WTC11 (cell line): Measurements from ENCODE around the gene TMEM9B.

- PRO-cap, result no peak
Observed at GRCh38 chr11:8768453-8769370, 41.8 kb downstream of the DENND2B start.

DNA sequence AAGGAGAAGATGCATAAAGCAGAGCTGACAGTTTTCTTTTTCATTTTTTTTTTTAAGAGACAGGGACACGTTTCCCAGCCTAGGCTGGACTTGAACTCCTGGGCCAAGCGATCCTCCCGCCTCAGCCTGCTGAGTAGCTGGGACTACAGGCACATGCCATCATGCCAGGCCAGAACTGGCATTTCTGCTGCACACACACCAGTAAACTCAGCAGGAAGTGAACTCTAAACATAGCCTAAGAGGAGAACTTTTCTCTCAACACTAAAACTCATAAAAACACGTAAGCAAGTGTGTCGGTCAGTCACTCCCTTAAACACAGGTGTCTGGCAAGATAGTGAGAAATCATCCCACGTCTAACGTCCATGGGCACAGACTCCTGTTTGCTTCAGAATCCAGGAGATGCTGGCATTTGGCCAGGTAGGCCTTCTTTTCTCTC, 23.2 kb downstream of the DENND2B start:
- PRO-cap, result no peak

DNA sequence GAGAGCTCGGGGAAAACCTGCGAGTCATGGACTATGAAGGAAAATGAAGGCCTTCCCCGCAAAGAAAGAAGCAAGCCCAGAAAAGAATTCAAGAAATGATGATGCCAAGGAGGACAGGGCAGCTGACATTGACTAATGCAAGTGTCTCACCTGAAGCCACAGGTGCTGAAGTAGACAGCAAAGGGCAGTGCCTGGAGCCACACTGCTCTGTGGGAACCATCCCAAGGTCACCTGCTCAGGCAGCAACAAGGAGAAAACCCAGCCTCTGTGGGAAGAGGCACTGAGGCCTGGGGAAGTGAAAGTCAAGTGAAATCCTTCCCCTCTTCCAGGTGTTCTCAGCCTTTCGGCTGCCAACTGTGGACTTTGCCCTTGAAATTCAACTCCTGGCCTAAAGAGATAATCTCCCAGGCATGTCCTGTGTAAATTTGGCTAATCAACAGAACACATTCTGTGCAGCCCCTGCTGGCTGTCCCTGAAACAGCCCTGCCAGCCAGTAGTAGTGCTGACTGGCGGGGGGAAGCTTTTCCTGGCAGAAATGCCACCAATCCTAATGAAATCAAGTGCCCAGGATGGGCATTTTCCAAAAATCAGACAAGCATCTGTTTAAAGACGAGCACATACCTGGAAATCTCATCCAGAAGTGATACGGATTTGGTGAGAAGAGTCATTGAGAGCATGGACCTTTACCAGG, 15.8 kb downstream of the DENND2B start:
- PRO-cap, result no peak

DNA sequence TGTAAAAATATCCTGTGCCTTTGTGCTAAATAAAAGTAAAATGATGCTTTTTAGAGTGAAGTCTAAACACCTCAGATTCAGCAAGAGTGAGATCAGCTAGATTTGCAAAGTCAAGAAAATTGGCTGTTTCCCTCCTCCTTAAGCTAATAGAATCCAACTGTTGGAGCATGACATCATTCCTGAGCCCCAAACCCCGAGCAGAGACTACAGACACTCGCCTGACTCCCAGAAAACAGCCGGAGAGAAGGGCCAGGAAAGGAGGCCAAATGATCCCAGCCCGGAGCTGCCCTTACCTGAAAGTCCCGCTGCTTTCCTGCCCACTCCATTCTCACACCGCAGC, 280 bp downstream of the DENND2B start:
- PRO-cap, result unidirectional peak, plus-strand start at position 230 of the sequence

GRCh38 chr11:8833396-8834074, 23.1 kb upstream of the DENND2B start:
- PRO-cap, result bidirectional peak, plus-strand start at chr11:8833877, minus-strand start at chr11:8833674

- PRO-cap, result no peak
Observed at GRCh38 chr11:8863326-8863588, 47.7 kb upstream of the AKIP1 start.

GRCh38 chr11:8963792-8965181, at the start of gene TMEM9B:
TMEM9B (minus strand) TSS chr11:8964442.
- PRO-cap, result bidirectional peak, plus-strand start at chr11:8964222, minus-strand start at chr11:8964118; bidirectional peak, plus-strand start at chr11:8964507, minus-strand start at chr11:8964442; bidirectional peak, plus-strand start at chr11:8964727, minus-strand start at chr11:8964740; bidirectional peak, plus-strand start at chr11:8965025, minus-strand start at chr11:8964851

- PRO-cap, result no peak
Observed at GRCh38 chr11:9185668-9186276, 79.4 kb downstream of the DENND5A start.

GRCh38 chr11:9264361-9265240, 549 bp downstream of the DENND5A start:
- PRO-cap, result bidirectional peak, plus-strand start at chr11:9264999, minus-strand start at chr11:9265009

DNA sequence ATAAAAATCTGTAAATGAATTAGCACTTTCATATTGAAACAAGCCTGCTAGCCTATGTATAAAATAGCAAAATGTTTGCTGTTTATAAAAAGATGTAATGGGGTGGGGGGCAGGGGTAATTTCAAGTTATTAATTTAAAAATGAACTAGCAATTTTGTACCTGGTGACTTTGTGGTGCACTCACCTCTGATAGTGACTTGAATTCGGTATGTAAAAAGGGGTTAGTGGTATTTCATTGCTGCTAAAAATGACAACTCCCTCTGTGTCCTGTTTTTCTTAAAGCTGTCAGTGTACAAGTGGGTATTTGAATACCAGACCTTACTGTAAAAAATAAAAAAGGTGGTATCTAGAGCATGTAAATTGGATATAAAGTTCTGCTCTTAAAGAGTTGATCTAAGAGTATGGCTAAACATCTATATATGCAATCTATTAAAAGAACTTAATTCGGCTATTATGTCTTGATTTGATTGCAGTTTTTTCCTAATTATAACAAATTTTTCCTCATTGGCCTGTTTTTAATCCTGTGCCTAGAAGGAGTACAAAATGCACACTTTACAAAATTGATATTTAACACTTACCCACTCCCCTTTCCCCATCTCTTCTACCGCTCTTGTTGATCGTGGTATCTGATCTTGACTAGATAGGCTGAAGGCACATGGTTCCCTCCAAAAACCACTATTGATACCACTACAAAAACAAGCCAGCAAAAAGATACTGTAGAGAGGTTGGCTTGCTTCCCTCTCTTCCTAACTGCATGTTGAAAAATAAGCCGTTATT, 14.8 kb upstream of the ZNF143 start:
- PRO-cap, result no peak

DNA sequence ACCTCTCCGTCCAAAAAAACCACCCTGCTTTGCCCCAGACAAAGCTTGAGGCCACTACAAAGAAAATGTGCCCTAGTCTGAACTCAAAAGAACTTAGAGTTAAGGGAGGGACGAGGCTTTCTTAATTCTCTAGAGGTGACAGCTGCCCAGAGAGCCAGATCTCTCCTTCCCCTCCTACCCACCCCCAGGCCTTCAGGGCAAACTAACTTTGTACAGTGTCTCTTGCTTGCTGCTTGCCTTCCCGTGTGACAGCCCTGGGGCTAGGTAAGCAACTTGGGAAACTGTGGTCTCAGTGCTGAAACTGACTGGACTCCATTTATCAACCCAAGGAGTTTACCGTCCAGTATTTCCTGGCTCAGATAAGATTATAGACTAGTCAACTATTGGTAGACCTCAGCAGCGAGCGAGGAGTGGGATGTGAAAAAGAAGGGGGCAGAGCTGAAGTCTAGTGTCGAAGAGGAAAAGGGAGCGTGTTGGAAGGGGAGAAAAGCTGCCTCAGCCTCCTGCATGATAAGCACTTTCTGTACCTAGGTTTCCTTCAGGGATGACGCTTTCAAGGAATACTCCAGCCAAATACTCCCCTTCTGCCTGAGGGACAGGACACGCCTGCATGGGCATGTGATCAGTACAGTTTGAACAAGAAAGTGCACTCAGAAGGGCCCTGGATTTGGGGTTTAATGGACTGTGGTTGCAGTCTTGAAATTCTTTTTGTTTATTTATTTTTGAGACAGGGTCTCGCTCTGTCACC, 43.3 kb upstream of the WEE1 start:
- PRO-cap, result no peak

DNA sequence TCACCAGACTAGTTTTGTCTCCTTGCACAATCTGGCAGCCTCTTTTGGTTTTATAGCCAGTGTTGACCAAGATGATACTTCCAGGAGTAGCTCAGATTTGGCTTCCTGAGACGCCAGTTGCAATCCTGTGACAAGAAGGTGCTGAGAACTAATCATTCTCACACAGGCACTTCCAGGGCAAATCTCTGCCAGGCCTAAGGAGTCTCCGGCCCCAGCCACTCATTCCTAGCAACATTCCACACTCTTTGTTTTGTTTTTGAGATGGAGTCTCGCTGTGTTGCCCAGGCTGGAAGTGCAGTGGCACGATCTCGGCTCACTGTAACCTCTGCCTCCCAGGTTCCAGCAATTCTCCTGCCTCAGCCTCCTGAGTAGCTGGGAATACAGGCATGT, 38.0 kb upstream of the WEE1 start:
- PRO-cap, result no peak

DNA sequence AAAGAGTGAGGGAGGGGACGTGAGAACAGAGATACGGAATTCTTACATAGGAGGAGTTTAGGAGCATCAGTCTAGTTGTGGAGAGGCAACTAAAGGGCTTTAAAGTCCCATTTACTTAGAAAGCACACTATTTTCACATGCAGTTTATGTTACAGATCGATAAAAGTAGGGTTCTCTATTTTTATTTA, 2.7 kb upstream of the WEE1 start:
- PRO-cap, result no peak

- PRO-cap, result no peak
Observed at GRCh38 chr11:9576444-9576834, 3.0 kb downstream of the WEE1 start.

- PRO-cap, result bidirectional peak, plus-strand start at chr11:9758342, minus-strand start at chr11:9758147
Observed at GRCh38 chr11:9757952-9758248, 94.0 kb downstream of the SWAP70 start.

- PRO-cap, result no peak
Observed at GRCh38 chr11:9775314-9775896, 111.5 kb downstream of the SWAP70 start.

DNA sequence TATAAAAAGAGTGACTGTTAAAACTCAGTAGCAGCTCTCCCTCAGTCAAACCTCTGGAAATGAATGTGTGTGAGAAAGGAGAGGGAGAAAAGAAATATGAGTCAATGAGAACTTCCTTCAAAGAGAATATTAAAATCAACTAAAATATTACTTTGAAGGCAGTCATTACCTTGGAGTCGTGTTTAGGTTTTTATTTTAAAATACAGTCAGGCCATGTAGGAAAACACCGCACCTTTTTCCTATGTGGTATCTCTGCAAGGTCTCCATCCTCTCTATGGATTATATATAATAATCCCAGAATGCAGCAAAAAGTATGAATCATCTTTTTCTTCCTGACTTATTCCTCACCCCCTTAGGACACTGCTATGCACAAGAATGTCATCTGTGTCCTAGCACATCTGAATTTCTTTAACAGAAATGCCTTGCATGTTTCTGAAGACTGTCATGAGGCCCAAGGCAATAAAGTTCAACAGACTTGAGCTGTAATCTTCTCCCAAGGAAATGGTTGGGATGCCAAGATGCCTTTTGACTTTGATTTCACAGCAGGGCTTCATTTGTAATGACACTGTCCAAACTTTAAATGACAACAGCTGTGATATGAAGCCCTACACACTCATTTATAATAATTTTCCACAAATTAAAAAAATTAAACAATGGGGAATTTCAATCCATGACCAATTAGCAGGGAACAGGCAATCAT, 242.0 kb downstream of the SWAP70 start:
- PRO-cap, result no peak

- PRO-cap, result no peak
Observed at GRCh38 chr11:10289757-10290399, 4.1 kb downstream of the SBF2 start.

DNA sequence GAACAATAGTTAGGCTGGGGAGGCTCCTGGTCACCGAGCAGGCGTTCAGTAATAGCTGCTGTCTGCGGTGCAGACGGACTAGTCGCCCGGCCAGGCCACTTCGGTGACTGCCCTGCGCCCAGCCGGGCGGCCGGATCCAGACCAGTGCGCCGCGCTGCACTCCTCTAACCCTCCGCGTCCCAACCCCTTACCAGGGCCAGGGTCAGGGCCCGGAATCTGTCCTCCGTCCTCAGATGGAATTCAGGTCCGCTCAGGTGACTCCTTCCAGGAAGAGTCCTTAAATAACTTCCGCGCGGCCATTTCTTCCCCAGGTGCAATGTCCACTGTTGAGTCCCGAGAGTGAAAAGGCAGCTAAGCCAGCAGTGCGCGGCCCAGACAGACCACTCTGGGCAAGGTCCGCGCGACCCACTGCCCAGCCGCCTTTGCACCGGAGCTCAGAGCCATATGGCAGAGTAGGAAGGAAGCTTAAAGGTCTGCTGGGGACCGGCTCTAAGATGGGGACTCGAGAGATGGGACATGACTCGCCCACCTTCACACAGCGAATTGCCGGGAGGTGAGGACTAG, 1.7 kb upstream of the ADM start:
- PRO-cap, result bidirectional peak, plus-strand start at position 51 of the sequence, minus-strand start outside the sequence; bidirectional peak, plus-strand start at position 232 of the sequence, minus-strand start at position 166 of the sequence

DNA sequence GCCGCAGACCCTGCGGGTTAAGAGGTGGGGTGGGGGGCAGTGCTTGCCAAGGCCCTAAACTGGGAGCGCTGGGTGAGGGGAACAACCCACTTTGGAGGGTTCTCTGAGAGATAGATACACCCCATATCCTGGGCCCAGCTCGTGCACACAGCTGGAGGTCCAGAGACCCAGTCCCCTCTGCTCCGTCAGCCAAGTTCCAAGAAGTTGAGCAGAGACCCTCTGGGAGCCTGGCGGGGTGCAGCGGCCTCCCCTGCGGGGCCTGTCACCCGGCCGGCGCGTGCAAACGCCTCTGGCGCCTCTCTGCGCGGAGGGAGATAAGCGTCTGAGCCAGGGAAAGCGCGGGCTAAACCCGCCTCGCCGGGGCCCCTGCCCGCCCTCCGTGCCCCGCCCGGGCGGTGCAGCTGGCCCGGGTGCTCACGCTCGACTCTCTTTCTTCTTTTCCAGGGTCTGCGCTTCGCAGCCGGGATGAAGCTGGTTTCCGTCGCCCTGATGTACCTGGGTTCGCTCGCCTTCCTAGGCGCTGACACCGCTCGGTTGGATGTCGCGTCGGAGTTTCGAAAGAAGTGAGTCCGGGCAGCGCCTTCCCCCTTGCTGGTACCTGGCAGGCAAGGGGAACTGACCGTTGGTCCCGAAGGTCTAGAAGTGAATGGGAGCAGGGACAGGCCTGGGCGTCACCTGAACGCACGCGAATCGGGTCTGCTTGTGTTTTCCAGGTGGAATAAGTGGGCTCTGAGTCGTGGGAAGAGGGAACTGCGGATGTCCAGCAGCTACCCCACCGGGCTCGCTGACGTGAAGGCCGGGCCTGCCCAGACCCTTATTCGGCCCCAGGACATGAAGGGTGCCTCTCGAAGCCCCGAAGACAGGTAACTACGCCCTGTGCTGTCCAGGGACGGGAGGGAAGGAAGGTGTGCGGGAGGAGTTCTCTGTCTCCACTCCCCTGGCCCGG, 636 bp downstream of the ADM start:
- PRO-cap, result bidirectional peak, plus-strand start at position 437 of the sequence, minus-strand start at position 291 of the sequence; bidirectional peak, plus-strand start at position 603 of the sequence, minus-strand start at position 565 of the sequence; bidirectional peak, plus-strand start at position 641 of the sequence, minus-strand start at position 648 of the sequence